Measurements from ENCODE around the gene SLC5A6.

- PRO-cap, 2 experiments: no peak in any of the 2 experiments
Observed at GRCh38 chr2:25566509-25567041, 106.8 kb downstream of the DTNB start.

- PRO-cap, 2 experiments: no peak in any of the 2 experiments
Observed at GRCh38 chr2:26002659-26003307, 20.5 kb upstream of the KIF3C start.

DNA sequence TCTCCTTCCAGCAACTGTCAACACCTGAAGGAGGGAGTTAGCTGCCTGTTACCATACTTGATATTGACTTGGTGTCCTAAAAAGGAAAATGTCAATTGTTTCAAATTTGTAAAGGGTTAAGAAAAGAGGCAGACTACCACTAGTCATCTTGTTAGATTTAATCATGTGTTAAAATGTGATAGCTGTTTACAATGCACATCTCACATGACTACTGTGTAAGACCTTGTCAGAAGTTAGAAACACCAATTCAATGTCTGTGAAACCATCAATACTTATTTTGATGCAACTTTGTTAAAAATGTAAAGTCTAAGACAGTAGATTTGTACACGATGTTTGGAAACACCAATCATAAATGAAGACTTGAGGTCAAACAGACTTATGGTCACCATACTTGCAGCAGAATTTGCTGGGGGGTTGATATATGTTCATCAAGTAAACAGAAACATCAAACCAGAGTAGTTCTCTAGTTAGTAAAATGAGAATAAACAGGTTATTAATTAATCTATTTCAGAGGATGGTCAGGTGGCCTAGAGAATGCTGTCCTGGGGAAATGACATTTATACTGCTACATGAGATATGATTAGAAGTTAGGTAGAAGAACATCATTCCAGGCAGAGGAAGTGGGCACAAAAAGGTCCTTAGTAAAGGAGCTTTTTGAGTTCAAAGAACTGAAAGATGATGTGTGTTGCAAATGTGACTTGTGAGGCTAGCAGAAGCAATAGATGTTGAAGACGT is 33.8 kb downstream of the RAB10 start:
- PRO-cap, 2 experiments: no peak in any of the 2 experiments

GRCh38 chr2:26127786-26128007 is 45.2 kb upstream of the GAREM2 start:
- PRO-cap, 2 experiments: no peak in any of the 2 experiments

DNA sequence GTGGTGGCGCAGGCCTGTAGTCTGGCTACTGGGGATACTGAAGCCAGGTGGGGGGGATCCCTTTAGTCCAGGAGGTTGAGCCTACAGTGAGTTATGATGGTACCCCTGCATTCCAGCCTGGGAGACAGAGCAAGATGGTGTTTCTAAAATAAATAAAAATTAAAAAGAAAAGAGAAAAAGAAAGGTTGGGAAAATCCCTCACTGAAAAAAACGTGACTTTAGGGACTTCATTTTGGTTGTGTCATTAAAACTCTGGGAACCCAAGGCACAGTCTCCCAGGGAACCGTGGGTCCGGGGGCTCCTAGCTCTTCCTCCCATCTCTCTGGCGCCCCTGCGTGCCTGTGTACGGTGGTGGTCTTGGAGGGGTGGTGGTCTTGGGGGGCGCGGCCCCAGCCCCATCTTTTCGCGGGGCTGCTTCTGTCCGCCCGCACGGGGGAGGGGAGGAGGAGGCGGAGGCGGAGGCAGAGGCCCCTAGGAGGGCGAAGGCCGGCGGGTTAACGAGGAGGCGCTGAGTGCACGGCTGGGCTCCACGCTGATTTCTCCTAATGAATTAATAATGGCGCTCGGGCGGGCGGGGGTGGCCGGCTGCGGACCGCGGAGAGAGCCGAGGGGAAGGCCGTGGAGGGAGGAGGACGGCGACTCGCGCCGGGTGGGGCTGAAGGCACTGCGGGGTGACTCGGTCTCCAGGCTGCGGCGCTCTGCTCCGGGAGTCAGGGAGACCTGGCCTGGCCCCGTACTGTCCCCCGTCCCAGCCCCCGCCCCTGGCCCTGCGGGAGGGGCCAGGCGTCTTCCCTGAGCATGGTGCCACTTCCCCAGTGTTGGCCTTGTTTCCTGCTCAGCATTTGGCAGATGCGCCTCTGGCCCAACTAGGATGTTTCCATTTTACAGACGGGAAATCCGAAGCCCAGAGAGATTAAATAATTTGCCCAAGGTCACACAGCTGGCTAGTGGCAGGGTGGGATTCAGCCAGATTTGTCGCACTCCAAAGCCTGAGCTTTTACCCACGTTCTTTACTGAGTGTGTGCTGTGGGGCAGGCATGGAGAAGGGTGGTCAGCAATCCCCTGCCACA is 5.9 kb downstream of the GAREM2 start:
- PRO-cap, 2 experiments: peak in 2 of 2 experiments; most common plus-strand start position 482 of the sequence (in 2)

DNA sequence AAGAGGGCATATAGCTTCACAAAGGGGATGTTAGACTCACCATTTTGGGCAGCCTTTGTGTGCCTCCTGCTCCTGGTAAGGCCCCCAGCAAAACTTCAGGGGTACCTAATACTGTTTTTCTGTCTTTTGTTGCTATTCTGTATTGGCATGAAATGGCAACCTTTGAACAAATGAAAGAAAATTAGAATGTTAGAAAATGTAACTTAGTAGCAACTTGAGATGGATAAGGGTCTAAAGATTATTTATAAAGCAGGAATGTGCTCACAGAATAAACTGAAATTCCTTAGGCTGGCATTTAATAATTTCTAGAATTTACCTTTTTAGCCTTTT is 12.3 kb downstream of the HADHA start:
- PRO-cap, 2 experiments: no peak in any of the 2 experiments

- PRO-cap, 2 experiments: no peak in any of the 2 experiments
Observed at GRCh38 chr2:26344612-26345255, 1.2 kb upstream of the SELENOI start.

- PRO-cap, 2 experiments: no peak in any of the 2 experiments
Observed at GRCh38 chr2:26925394-26925876, 45.0 kb upstream of the MAPRE3 start.

GRCh38 chr2:27058519-27058718 is 7.0 kb downstream of the AGBL5 start:
- PRO-cap, 2 experiments: no peak in any of the 2 experiments

DNA sequence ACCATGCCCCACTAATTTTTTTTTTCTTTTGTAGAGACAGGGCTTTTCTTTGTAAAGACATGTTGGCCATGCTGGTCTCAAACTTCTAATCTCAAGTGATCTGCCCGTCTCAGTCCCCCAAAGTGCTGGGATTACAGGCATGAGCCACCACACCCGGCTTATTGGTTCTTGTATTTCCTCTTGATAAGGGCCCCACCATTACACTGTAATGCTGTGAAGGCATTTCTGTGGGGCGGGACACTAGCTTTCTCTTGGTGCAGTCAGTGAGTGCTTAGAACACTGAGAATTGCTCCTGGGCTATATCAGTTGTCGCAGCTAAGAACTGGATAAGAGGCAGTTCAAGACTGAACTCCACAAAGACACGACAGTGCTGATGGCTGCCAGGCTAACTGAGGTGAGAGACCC is 2.0 kb downstream of the KHK start:
- PRO-cap, 2 experiments: no peak in any of the 2 experiments

- PRO-cap, 2 experiments: no peak in any of the 2 experiments
Observed at GRCh38 chr2:27088970-27089554, 2.5 kb downstream of the KHK start.

DNA sequence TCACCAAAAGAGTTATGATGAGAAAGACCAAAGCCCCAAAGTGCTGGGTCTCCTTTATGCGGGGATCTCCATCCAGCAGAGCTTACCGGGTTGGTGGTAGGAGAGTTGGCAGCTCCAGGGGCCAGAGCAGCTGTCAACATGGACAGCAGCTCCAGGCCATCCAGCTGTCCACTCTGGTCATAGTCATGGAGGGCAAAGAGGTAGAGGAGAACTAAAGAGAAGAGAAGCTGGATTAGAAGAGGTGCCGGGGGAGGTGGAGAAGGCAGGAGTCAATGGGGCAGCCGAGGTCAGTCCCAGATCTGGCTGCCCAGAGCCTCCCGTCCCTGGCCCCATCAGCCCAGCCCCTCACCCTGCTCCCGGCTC is 15.4 kb downstream of the KHK start:
- PRO-cap, 2 experiments: no peak in any of the 2 experiments

- PRO-cap, 2 experiments: peak in 1 of 2 experiments; most common plus-strand start chr2:27118406 (in 1)
Observed at GRCh38 chr2:27118147-27118560, 774 bp downstream of the CGREF1 start.

- PRO-cap, 2 experiments: no peak in any of the 2 experiments
Observed at GRCh38 chr2:27127820-27129069, 4.6 kb downstream of the ABHD1 start.

- PRO-cap, 2 experiments: no peak in any of the 2 experiments
Observed at GRCh38 chr2:27191609-27191974, 20.2 kb upstream of the ATRAID start.

DNA sequence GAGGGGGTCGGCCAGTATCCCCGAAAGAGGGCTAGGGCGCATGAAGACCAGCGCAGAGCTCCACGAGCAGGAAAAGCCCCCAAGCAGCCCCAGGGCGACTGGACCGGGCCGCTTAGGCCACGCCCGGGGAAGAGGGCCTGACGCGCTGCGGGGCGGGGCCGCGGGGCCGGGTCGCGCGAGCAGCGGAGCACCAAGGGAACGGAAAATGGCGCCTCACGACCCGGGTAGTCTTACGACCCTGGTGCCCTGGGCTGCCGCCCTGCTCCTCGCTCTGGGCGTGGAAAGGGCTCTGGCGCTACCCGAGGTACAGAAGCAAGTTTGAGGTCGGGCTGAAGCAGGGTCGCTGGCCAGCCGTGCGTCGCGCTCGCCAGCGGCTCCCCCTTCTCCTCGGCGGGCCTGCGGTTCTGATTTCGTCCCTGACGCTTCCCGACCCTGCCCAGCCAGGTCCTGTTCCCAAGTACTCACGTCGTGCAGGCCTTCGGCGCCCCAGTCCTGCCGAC is at the start of gene SLC5A6:
Gene SLC5A6 (minus strand): TSS at position 105 of the 500 bp plus-strand sequence.
- PRO-cap, 2 experiments: peak in 2 of 2 experiments; most common plus-strand start position 198 of the sequence (in 2); most common minus-strand start position 100 of the sequence (in 1)

- PRO-cap, 2 experiments: peak in 2 of 2 experiments; most common minus-strand start chr2:27212777 (in 1)
Observed at GRCh38 chr2:27212664-27213450, 789 bp upstream of the SLC5A6 start.

GRCh38 chr2:27316571-27316988 is 6.3 kb downstream of the MPV17 start:
- PRO-cap, 2 experiments: no peak in any of the 2 experiments

DNA sequence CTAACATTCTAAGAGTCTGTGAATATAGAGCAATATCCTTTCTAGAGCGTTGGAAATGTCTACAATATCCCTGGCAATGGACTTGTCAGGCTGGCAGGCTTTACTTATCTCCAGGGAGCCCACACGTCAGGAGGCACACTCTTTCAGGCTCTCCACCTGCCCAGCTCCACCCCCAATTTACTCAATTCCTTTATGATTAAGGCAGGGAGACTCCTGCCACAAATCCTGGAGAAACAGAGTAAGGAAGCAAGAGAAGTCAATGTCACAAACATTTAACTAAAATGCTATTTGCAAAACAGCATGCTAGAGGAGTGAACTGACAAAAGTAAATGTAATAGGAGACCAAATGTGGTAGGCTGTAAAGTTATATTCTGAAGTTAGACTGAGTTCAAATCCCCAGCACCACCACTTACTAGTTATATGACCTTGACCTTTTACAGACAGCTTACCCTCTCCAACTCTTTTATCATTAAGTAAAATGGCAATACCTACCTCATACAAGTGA is 1.1 kb upstream of the MPV17 start:
- PRO-cap, 2 experiments: no peak in any of the 2 experiments

DNA sequence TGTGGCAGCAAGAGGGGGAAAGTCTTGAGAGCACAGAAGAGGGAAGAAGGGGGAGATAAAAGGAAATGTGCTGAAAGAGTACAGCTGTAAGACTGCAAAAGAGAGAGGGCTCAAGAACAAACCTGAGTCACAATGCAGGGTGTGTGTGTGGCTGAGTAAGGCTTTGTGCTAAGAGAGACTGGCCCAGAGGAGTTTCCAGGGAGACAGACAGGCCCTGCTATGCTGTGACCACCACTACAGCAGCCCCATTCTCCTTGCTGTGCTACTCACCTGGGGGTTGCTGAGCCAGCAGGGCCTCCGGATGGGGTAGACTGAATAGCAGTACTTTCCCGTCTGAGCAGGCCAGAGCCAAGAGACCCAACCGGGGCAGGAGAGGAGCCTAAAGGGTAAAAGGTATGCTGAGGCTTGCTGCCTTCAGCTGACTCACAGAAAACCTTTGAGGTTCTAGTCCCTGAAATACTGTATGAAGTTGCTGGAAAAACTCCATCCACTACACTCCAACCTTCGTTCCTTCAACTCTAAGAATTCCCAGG is 12.5 kb upstream of the MPV17 start:
- PRO-cap, 2 experiments: no peak in any of the 2 experiments

Measured in Colon Carcinoma Metastatic in the Lung (tissue), 2 donors.